Spleen (tissue), 7 donors: ENCODE results near the genes FAM25C and VSTM4.

- PRO-cap, 4 experiments: no peak in any of the 4 experiments
- RAMPAGE, long total RNA, 4 experiments: no peak in any of the 4 experiments
These were observed 23.8 kb downstream of the NPY4R2 start for GRCh38 chr10:47942182-47942705.

GRCh38 chr10:47999668-47999867, at the start of gene FAM25C:
FAM25C (minus strand) TSS chr10:47999791.
- PRO-cap, 4 experiments: no peak in any of the 4 experiments
- RAMPAGE, long total RNA, 4 experiments: no peak in any of the 4 experiments

DNA sequence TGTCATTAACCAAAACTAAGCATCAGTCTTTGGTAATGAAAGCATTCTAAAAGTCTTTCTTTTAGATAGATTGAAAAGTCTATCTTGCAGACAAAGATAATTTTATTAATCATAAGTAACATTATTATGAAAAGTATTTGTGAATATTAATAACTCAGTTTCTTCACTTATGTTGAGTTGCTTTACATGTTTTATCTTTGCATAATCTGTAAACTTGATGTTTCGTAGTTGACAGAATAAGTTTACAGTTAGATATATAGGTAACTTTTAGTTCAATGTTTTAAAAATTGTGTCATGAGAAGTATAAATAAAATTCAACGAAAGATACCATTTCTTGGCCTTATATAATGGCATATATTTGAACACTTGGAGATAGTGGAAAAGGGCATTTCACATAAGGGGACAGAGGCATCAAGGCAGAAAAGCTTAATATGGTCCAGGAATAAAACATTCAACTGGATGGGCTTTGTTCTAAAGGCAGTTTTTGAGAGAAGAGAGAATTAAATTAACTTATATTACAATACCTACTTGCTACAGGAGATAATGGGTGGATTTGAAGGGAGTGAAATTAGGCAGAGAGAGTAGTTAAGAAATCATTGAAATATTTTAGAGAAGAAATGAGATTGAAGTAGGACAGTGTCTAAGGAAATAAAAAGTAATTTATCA, 61.1 kb downstream of the MAPK8 start:
- PRO-cap, 4 experiments: no peak in any of the 4 experiments
- RAMPAGE, long total RNA, 4 experiments: no peak in any of the 4 experiments

- PRO-cap, 4 experiments: no peak in any of the 4 experiments
- RAMPAGE, long total RNA, 4 experiments: no peak in any of the 4 experiments
These were observed 139.7 kb downstream of the ARHGAP22 start for GRCh38 chr10:48464828-48465832.

GRCh38 chr10:48526055-48527030, 78.5 kb downstream of the ARHGAP22 start:
- PRO-cap, 4 experiments: no peak in any of the 4 experiments
- RAMPAGE, long total RNA, 4 experiments: no peak in any of the 4 experiments

GRCh38 chr10:49115353-49116068, at the start of gene VSTM4:
VSTM4 (minus strand) TSS chr10:49115522.
- PRO-cap, 4 experiments: peak in 4 of 4 experiments; most common minus-strand start chr10:49115504 (in 4)
- RAMPAGE, long total RNA, 4 experiments: start-site peak on the minus strand in 1 of 4 experiments, at chr10:49115474-49115507 at its widest, 13 reads per replicate

DNA sequence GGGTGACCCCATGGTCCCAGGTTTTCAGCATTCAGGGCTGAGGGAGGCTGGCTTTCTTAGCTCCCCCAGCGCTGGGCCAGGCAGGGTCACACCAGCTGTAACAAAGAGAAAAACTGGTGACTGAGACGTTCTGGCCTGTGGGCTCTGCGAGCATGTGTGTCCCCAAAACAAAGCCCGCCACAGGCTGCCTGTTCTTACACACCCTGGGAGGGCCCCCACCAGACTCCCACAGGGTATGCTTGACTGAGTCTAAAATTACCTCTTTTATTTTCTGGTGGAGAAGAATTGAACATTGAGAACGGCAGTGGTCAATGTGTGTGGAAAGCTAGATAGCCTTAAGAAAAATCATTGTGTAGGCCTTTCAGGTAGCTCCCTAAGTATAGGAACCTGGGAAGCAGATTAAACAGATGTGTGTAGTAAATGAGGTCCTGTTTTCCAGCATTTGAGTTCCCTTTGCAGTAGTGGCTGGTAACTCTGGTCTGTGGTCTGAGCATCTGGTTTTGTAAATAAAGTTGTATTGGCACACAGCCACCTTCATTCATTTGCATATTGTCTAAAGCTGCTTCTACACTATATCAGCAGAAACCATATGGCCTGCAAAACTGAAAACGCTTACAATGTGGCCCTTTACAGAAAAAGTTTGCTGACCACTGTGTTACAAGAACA, 933 bp downstream of the C10orf71 start:
- PRO-cap, 4 experiments: no peak in any of the 4 experiments
- RAMPAGE, long total RNA, 4 experiments: no peak in any of the 4 experiments

DNA sequence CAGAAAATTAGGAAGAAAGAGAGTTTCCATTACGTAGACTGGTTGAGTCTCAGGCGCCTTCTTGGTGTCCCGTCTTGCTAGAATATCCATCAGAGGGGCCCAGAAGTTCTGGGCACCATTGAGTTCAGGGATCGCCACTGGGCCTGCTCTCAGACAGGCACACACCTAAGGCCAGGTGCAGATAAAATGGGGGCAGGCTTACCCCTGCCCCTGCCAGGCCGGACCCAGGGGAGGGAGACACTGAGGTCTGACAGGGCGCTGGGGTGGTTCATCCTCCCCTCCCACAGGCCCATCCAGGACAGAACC, 33.2 kb downstream of the DRGX start:
- PRO-cap, 4 experiments: peak in 4 of 4 experiments; most common plus-strand start position 92 of the sequence (in 4)
- RAMPAGE, long total RNA, 4 experiments: no peak in any of the 4 experiments

DNA sequence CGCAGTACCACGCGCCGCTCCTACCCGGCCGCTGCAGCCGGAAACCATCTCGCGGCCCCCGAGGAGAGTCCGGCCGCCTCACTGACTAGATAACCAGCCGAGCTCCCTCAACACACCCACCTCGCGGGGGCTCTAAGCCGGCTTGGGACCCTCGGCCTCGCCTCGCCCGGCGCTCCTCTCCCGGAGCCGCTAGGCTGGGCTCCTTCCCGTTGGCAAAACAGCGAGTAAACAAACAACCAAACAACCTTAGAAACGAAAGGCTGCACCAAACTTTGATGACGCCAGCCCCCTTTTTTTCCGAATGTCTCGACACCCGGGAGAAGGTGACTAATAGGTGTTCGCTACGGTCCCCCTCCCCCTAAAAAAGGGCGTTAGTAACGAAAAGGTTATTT, 2.5 kb upstream of the DRGX start:
- PRO-cap, 4 experiments: no peak in any of the 4 experiments
- RAMPAGE, long total RNA, 4 experiments: no peak in any of the 4 experiments

- PRO-cap, 4 experiments: no peak in any of the 4 experiments
- RAMPAGE, long total RNA, 4 experiments: no peak in any of the 4 experiments
These were observed 2.3 kb downstream of the OGDHL start for GRCh38 chr10:49759832-49760170.

- PRO-cap, 4 experiments: no peak in any of the 4 experiments
- RAMPAGE, long total RNA, 4 experiments: start-site peak on the minus strand in 1 of 4 experiments, at chr10:49933238-49934140 at its widest, 44 reads per replicate
These were observed 8.4 kb downstream of the PARG start for GRCh38 chr10:49933224-49933963.

DNA sequence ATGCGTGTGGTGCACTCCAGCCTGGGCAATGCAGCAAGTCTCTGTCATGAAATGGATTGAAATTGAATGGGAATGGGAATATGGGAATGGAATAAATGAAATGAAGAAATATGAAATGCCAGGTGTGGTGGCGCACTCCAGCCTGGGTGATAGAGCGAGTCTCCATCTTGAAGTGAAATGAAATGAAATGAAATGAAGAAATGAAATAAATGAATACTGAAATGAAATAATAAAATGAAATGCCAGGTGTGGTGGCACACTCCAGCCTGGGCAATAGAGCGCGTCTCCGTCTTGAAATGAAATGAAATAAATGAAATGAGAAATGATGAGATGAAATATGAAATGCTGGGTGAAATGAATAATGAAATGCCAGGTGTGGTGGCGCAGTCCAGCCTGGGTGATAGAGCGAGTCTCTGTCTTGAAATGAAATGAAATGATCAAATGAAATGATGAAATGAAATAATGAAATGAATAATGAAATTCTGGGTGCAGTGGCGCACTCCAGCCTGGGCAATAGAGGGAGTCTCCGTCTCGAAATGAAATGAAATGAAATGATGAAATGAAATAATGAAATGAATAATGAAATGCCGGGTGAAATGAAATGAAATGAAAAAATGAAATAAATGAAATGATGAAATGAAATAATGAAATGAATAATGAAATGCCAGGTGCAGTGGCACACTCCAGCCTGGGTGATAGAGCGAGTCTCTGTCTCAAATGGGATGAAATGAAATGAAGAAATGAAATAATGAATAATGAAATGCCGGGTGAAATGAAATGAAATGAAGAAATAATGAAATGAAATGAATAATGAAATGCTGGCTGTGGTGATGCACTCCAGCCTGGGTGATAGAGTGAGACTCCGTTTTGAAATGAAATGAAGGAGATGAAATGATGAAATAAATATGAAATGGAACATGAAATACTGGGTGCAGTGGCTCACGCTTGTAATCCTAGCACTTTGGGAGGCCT, 22.4 kb downstream of the TIMM23B start:
- PRO-cap, 4 experiments: no peak in any of the 4 experiments
- RAMPAGE, long total RNA, 4 experiments: no peak in any of the 4 experiments

- PRO-cap, 4 experiments: no peak in any of the 4 experiments
- RAMPAGE, long total RNA, 4 experiments: no peak in any of the 4 experiments
These were observed 143.4 kb upstream of the ASAH2 start for GRCh38 chr10:50394533-50395240.

GRCh38 chr10:50624783-50625620, 1.2 kb upstream of the SGMS1 start:
- PRO-cap, 4 experiments: peak in 4 of 4 experiments; most common plus-strand start chr10:50625239 (in 4); most common minus-strand start chr10:50625152 (in 2)
- RAMPAGE, long total RNA, 4 experiments: start-site peak on the plus strand in 4 of 4 experiments, at chr10:50624921-50624976 at its widest, 52 to 64 reads per replicate

DNA sequence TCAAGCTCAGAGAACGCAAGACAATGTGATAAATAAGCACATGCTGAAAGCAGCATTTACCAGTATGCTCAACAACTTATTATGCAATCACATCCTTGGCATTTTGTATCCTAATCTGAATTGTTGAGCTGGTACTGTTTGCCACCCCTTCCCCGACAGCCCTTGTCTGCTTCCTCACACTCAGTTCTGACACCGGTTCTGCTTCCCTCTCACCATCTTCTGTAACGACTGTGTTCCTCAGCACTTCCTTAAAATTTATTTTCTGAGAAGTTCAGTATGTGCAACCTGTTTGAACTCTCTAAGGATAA, 6.3 kb downstream of the PRKG1 start:
- PRO-cap, 4 experiments: no peak in any of the 4 experiments
- RAMPAGE, long total RNA, 4 experiments: no peak in any of the 4 experiments

- PRO-cap, 4 experiments: no peak in any of the 4 experiments
- RAMPAGE, long total RNA, 4 experiments: no peak in any of the 4 experiments
These were observed 293.0 kb downstream of the PRKG1 start for GRCh38 chr10:51367286-51367635.

GRCh38 chr10:51516173-51516930, 183.0 kb downstream of the CSTF2T start:
- PRO-cap, 4 experiments: no peak in any of the 4 experiments
- RAMPAGE, long total RNA, 4 experiments: no peak in any of the 4 experiments

DNA sequence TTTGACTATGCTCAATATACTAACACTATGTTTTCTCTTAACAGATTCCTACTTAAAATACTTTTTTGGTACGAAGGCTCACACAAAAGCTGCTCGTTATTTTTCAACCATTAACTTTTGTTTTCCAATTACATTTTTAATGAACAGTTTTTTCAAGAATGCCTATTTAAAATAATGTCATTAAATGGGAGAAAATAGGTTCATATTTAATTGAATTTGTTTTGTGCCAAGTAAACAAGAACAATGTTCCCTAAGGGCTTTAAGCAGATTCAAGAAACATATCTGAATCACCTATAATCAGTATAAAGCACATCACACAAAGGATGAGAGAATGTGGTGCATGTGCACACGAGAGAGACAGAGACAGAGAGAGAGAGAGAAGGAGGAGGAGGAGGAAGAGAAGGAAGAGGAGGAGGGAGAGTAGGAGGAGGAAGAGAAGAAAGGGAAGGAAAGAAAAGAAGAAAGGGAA, 174.6 kb downstream of the CSTF2T start:
- PRO-cap, 4 experiments: no peak in any of the 4 experiments
- RAMPAGE, long total RNA, 4 experiments: no peak in any of the 4 experiments

DNA sequence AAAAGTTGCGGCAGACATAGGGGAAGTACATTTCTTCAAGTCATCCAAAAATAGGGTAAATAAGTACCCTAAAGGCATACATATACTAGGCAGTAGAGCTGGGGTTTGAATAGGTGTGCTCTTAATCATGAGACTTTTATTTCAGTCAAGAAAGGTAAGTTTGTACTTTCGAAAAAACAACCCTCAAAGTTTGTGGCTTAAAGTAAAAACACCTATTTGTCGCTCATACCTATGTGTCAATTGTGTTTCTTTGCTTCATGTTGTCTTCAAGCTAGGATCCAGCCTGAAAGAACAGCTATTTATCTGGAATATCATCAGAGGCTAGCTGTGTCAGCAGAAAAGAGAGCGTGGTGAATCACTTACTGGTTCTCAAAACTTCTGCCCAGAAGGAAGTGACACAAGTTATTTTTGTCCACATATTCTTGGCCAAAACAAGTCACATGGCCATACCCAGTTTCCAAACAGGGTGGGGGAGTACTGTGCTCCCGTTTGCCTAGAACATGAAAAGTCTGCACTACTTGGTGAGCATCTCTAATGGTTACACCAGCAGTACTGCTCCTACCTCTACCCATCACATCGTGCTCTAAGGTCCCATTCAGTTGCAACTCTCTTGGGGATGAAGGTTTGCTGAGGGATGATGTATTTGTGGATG, 160.8 kb upstream of the CSTF2T start:
- PRO-cap, 4 experiments: no peak in any of the 4 experiments
- RAMPAGE, long total RNA, 4 experiments: no peak in any of the 4 experiments

DNA sequence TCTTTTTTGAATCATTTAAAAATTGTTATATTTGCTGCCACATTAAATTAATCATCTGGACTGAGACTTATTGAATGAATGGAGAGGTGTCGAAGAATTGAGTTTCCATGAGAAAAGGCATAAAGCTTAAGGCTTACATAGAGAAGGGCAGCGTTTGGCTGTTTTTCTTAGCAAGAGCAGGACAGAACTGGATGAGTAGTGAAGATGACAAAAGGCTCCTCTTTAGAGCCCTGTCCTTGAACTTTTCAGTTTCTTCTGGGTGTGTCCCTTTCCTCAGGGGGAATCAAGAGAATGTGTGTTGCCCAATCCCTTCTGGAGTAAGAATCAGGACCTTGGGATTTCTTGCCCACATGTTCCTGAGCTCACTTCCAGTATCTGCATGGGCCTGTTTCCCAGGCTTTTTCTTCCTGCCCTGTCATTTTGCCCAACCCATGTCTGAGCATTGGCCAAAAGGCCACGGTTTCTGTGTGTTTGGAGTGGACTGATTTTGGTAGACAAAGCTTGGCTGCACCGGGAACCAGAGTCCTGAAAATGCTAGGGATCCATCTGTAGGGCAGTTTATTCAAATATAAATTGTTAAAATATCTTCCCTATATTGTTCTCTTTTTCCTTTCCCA, 195.8 kb upstream of the CSTF2T start:
- PRO-cap, 4 experiments: no peak in any of the 4 experiments
- RAMPAGE, long total RNA, 4 experiments: no peak in any of the 4 experiments